Type B pancreatic cell (in vitro differentiated cells): ENCODE measurements around a stretch of chr6.

GRCh38 chr6:37205166-37206150 lies 35.5 kb downstream of the PIM1 start:
- PRO-cap: no peak

GRCh38 chr6:37221778-37223057 lies 35.4 kb upstream of the TBC1D22B start:
- PRO-cap: unidirectional peak, minus-strand start at chr6:37222091

GRCh38 chr6:37289765-37290332 lies 31.9 kb upstream of the TMEM217 start:
- PRO-cap: no peak

DNA sequence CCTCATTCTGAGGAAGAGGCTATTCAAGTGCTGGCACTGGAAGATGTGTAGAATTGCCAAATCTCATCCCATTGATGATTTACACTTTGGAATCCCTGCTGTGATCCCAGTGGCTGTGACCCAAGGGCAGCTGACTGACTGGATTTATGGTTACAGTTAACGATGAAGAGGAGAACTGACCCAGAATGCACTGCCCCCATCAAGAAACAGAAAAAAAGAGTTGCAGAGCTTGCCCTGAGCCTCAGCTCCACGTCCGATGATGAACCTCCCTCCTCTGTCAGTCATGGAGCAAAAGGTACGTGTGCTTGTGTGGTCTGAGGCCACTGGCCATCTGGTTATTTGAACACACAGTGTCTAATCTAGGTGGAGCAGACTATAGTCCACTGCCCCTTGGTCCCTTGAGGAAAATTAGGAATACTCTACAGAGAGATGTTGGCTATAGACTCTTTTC lies 2.5 kb downstream of the CMTR1 start:
- PRO-cap: no peak

GRCh38 chr6:37454607-37455164 lies 21.7 kb downstream of the CMTR1 start:
- PRO-cap: no peak

GRCh38 chr6:37547398-37548333 lies 48.0 kb upstream of the CCDC167 start:
- PRO-cap: no peak

- PRO-cap: no peak
These were observed 60.3 kb upstream of the CCDC167 start for GRCh38 chr6:37559947-37560387.

DNA sequence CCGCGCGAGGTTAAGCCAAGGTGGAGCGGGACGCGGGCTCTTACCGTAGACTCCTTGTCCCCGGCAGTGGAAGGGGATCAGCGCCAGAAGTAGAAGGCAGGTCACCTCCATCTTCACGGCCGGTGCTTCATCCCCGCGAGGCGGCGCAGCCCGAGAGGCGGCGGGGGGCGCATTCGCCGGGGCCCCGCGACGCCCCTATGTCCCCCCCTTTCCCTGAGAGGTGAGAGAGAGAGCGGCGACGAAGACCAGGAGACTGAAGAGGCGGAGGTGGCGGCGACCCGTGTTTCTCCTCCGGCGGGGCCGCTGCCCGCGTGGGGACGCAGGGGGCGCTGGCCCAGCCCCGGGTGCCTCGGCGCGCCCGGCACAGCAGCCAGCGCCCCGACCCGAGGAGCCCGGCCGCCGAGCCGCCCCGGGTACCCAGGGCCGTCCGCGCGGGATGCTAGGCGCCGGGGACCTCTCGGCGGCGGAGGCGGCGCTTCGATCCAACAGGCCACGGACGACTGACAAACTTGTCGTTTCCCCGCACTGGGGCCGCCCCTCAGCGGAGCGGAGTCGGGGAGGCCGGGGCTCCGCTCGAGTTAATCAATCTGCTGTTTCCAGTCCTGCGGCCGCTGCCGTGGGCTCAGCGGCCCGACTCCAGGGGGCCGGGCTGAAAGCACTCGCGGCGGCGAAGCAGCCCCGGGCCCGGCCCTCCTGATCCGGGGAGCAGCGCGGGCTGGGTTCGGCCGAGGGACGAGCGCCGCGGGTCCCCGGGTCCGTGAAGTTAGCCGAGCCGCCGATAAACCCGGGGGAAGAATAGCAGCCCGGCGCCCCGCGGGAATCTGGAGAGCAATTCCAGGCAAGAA lies 760 bp downstream of the MDGA1 start:
- PRO-cap: no peak

GRCh38 chr6:37791055-37791956 lies 28.2 kb upstream of the ZFAND3 start:
- PRO-cap: no peak

GRCh38 chr6:37820665-37821218 lies 1.2 kb downstream of the ZFAND3 start:
- PRO-cap: no peak

DNA sequence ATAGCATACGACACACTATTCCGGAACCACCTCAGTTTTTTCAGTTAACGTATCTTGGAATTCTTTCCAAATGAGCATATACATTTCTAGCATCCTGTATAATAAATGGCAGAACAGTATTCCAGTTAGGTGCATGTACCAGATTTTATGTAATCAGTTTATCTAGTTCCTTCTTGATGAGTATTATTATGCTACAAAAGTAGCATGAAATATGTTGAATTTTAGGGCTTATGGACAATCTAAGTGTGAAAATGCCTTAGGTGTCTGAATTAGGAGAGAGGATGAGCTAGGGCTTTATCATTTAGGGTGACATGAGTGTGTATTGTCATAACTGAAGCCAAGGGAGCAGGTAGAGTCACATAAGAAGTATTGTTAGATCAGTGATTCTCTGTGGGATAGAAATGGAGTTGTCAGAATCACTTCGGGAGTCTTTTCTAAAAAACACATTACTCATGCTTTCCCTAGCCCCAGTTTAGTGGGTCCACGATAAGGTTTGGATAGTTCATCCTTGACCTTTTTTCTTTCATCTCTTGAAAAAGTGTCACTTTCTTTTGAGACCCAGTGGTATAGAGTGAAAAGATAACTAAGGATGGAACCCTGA lies 16.3 kb downstream of the ZFAND3 start:
- PRO-cap: no peak

- PRO-cap: no peak
These were observed 33.6 kb downstream of the ZFAND3 start for GRCh38 chr6:37852637-37853921.

GRCh38 chr6:37878257-37878835 lies 58.8 kb downstream of the ZFAND3 start:
- PRO-cap: no peak

- PRO-cap: no peak
These were observed 68.1 kb downstream of the BTBD9 start for GRCh38 chr6:38571695-38571954.

DNA sequence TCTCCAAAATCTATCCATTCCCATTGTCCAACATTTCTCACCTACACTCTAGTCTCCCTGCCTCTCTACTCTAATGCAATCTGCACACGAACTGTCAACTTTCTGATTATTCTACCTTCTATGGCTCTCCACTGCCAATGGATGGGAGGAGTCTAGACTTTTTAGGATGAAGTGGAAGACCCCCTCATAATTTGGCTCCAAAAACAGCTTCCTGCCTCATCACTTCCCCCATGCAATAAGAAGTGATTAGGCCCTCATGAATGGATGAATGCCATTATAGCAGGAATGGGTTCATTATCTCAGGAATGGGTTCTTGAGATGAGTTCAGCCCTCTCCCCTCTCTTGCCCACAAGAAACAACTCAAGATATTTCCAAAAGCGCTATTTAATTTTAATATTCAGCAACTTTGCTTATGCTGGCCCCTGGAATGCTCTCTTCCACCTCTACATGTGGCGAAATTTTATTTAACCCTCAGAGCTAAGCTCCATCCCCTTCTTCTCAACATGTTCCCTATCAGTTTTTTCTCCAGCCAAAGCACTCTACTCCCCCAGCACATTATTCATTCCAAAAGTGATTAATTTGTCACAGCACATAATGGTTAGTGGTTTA lies 3.0 kb downstream of the BTBD9 start:
- PRO-cap: no peak

DNA sequence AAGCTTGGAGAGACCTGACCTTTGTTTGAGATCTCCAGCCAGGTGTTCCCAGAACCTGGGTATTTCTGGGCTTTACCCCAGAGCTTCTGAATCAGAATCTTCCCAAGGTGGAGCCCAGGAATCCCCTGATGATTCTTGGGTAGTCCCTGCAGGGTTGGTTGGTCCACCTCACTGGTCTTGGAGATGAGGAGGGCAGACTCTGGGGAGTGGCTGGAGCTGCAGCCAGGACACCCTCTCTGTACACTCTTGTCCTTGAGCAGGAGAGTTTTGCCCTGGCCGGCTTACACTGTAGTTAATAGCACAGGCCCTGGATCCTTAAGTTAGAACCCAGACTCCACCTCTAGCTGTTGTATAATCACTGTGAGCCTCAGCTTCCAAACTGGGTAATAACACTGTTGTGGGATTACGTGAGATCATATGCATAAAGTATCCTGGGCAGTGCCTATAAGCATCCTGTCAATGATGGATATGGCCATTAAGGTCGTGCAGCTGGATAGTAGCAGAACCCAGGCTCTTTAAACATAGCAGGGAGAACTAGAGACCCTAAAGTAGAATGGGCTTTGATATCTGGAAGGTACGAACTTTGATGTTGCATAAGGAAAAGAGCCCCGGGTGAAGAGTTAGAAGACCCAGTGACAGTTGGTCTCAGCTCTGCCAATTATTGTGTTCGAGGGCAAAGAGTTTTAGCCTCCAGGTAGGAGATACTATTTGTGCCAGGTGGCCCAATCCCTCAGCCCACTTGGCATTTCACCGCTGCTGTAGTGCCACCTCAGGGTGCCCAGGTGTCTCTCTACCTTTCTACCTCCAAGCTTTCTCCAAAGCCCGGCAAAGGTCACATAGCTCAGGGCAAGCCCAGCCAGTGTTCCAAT lies 46.0 kb downstream of the KCNK5 start:
- PRO-cap: no peak

- PRO-cap: no peak
These were observed 15.1 kb downstream of the KCNK5 start for GRCh38 chr6:39213984-39214778.

DNA sequence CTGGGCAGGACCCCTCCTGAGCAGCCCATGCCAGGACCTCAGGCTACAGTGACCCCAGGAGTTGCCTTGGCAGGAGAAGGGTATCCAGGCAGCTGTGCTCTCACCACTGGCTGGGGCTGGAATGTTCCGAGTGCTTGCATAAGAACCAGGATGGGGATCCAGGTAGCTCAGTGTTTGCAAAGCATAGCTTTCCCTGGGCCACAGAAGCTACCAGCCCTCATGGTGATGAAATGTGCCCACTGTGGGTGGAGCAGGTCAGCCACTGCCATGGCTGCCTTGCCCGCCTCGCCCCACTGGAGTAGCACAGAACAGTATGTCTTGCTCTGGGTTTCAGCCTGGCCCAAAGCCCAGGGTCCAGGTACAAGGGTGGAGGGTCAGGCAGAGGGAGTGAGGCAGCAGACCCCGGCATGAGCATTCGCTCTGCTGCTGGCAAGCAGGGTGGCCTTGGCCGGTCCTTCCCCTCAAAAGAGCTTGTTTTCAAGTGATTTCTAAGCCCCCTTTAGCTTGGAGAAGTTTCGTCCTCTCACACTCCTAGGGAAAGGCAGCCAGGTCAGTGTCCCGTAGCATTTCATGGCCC lies 34.7 kb downstream of the KCNK17 start:
- PRO-cap: no peak

DNA sequence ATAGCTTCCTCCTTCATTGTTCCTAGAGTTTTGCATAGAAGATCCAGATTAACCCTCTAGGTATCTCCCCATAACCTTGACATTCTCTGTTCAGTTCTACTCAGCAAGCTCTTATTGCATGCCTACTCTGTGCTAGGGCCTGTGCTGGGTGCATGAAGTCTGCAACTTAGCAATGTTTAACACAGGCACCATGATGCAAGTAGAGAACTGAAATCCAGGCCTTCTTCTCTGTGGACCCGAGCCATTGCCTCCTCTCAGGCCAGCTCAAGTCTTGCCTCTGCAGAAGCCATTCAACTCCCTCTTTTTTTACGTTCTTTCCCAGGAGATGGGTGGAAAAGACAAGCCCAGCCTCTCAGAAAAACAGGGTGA lies 45.1 kb upstream of the MOCS1 start:
- PRO-cap: no peak

- PRO-cap: no peak
These were observed 131.1 kb downstream of the LRFN2 start for GRCh38 chr6:40456024-40456506.